Colon Carcinoma Metastatic in the Brain (tissue), 2 donors: ENCODE measurements around a stretch of chr17.

DNA sequence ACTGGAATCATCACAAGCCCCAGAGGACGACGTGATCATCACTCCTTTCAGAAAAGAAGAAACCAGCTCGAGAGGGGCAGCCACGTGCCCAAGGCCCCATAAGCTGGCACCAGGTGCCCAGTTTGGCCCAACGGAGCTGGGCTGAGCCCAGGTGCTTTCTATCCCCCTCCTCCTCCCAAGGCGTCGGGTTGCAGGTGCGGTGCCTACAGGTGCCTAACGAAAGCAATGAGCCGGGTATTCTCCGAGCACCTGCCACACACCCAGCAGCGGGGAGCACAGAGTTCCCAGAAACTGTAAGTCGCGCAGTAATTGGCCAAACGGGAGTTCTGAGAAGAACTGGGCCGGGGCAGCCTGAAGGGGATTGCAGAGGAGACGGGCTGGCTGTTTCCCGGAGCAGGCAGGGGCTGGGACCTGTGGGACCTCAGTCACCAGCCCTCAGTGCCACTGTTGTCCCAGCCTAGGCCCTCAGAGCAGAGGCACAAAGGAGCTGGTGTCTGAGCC lies 13.0 kb downstream of the RPH3AL start:
- PRO-cap, 2 experiments = no peak in any of the 2 experiments

DNA sequence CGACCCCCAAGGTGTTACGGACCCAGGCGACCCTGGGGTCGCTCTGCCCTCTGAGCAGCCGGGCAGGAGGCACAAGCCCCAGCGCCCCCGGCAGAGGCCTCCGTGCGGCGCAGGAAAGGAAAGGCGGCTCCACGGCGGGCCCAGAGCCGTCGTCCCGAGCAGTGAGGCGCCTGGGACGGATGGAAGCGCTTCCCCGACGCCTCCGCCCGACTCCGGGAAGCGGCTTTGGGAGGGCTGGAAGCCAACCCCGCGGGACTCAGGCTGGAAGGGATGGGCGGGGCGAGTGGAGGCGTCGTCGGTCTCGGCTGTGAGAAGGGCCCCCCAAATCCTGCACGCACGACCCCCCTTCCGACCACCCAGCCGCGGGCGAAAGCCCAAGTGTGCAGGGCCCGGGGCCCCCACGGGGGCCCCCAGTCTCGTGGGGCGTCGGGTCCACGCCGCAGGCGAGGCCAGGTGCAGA lies 24.8 kb upstream of the C17orf97 start:
- PRO-cap, 2 experiments = peak in 1 of 2 experiments; most common minus-strand start position 214 of the sequence (in 1)

DNA sequence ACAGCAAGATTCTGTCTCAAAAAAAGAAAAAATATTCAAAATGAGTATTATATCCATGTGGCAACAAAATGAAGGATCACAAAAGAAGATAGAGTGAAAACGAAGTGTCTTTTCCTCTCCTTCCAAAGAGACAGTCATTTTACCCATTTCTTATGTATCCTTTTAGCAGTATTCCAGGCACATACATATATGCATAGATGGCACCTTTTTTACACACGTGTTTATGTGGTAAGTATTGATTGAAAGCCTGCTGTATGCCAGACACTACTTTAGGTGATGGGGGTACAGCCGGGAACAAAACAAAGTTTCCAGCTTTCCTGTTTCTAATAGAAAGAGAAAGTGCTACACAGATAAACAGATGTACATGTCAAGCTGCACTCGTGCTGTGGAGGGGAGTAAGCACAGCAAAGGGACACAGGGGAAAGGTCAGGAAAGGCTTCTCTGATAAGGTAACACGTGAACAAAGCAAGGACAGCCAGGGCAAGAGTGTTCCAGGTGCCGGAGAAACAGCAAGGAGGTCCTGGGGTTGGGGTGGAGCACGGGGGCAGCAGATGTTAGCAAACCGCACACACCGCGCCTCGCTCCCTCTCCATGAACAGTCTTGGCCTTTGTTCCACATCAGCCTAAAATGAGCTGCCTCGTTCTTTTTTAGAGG lies 16.5 kb upstream of the C17orf97 start:
- PRO-cap, 2 experiments = no peak in any of the 2 experiments

DNA sequence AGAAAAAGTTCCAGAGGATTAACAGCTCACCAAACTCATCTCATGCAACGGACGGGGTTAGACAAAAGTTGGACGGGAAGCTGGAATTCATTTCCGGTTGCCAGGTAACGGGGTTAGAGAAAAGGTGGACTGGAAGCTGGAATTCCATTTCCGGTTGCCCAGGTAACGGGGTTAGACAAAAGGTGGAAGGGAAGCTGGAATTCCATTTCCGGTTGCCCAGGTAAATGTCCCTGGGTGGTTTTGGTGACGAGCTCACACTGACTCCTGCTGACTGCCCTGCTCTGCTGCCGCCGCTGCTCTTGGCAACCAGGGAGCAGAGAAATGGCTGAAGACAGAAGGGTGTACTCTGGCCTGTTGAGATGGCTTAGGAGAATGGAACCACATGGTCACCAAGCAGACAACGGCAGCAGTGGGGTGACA lies 112.8 kb downstream of the C17orf97 start:
- PRO-cap, 2 experiments = no peak in any of the 2 experiments

GRCh38 chr17:637400-638323 lies 77.0 kb downstream of the VPS53 start:
- PRO-cap, 2 experiments = no peak in any of the 2 experiments

DNA sequence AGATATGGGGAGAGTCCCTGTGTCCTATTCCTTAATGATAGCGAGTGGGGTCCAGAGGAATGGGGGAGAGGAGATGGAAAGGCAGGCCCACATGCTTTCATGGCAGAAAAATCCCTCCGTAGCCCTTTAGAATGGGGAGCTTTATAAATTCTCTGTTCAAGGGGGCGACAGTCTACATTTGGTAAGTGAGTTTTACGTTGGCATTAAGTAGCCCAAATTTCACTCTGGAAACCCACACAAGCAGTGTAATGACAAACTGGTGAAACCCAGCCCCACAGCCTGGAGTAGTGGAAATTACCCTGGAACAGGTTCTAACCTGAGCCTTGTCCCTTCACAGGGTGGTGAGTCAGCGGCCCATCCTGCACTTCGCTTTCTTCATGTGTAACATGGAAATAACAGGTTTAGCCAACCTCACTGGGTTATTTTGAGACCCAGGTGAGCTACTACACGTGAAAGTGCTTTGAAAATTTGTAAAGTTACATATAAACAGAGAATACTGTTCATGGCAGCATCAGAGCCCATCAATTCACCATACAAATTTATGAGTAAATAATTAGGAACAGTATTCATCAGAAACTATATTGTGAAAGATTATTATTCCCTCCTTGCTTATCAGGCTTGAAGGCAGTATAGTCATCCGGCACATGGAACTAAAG lies 3.5 kb upstream of the TLCD3A start:
- PRO-cap, 2 experiments = no peak in any of the 2 experiments

DNA sequence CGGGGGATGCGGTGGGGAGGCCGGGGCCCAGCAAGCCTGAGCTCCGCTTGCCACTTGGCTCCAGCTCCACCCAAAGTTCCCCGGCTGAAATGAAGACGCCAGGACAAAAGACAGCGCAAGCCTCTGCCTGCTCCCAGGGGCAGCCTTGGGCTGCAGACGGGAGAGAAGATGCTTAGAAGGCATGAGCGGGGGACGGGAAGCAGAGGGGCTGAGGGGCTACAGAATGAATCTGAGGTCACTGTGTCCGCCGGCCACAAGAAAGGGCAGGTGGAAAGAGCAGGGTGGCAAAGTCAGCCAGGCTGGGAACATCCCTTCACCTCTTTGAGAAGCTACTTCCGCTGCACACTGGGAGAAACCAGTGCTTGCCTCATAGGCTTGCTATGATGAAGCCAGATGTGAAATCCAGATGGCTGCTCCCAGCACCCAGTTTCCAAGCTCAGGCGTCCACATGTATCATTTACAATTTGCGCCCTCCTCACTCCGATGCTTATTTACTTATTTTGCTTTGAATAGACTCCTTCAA lies 69.1 kb downstream of the MRM3 start:
- PRO-cap, 2 experiments = no peak in any of the 2 experiments

- PRO-cap, 2 experiments = no peak in any of the 2 experiments
Measured at GRCh38 chr17:869514-870666, 87.7 kb downstream of the MRM3 start.

GRCh38 chr17:880074-881346 lies 98.4 kb downstream of the MRM3 start:
- PRO-cap, 2 experiments = no peak in any of the 2 experiments

GRCh38 chr17:890880-891523 lies 88.6 kb downstream of the NXN start:
- PRO-cap, 2 experiments = no peak in any of the 2 experiments

GRCh38 chr17:901867-902743 lies 77.5 kb downstream of the NXN start:
- PRO-cap, 2 experiments = no peak in any of the 2 experiments

- PRO-cap, 2 experiments = no peak in any of the 2 experiments
Measured at GRCh38 chr17:921533-921782, 58.1 kb downstream of the NXN start.

GRCh38 chr17:1000628-1001180 lies 3.8 kb downstream of the TIMM22 start:
- PRO-cap, 2 experiments = no peak in any of the 2 experiments

GRCh38 chr17:1029791-1030241 lies 32.9 kb downstream of the TIMM22 start:
- PRO-cap, 2 experiments = no peak in any of the 2 experiments

- PRO-cap, 2 experiments = no peak in any of the 2 experiments
Measured at GRCh38 chr17:1040143-1040577, 43.2 kb downstream of the TIMM22 start.

- PRO-cap, 2 experiments = no peak in any of the 2 experiments
Measured at GRCh38 chr17:1075207-1075603, 78.3 kb downstream of the TIMM22 start.

- PRO-cap, 2 experiments = no peak in any of the 2 experiments
Measured at GRCh38 chr17:1110581-1111222, 69.1 kb downstream of the ABR start.

DNA sequence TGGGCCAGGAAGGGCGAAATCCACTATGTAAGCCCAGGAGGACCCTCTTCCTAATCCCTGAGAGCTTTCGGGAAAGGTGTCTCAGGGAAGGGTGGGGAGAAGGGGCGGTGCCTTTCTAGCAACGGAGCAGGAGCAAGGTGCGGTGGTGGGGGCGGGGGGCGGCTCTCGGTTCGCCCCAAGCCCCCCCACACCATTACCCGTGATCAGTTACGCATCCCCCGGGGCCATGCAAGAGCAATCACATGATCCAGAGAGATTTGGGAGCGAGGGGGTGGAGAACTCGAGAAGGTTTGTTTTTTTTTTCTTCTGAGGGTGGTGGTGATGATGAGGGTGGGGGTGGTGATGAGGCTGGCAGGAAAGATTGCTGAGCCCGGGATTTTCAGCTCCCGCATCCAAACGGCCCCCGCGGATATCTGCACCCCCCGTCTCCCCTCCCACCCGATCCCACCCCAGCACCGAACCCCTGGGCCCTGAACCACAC lies 1.0 kb downstream of the ABR start:
- PRO-cap, 2 experiments = no peak in any of the 2 experiments

DNA sequence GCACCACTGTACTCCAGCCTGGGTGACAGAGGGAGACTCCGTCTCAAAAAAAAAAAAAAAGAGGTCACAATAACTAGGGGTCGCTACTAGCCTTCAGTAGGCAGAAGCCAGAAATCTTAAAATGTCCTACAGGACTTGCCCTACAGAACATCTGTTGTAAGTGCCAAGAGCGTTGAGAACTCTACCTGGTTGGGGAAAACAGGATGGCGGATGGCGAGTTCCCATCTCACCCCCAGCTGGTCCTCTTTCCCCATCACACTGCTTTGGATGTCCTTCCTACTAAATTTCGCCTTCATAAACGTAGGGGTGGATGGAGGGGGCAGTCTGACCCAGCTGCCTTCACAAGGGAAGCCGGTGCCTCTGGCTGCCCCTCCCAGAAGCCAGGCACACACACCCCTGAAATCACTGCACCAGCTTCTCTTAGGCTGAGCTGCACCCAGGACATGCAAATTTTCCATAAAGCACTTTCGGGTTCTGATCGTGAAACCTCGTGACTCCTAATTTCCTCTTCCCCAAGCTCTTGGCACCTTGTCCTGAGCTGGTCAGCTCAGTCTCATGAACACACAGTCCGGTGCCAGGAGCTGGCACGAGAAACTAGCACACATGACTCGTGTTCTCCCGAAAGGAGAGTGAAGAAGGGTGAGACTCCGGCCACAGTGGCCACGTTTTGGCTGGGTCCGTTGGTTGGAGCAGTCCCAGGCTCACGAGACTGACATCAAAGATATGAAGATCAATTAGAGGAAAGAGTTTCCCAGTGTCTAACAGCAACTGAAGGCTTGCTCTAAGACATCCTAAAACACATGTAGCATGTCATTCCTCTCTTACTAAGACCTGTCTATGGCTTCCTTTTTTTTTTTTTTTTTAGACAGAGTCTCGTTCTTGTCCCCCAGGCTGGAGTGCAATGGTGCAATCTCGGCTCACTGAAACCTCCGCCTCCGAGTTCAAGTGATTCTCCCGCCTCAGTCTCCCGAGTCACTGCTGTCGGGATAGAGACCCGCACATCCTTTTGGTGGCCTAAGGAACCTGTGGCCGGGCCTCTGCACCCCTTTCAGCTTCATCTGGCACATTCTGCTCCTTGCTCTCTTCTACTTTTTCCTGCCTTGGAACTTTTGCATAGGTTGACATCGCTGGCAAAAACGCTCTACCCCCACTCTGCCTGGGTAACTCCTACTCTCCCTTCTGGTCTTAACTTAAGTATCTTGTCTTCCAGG lies 9.1 kb upstream of the ABR start:
- PRO-cap, 2 experiments = no peak in any of the 2 experiments

- PRO-cap, 2 experiments = no peak in any of the 2 experiments
Measured at GRCh38 chr17:1380666-1381317, 19.2 kb downstream of the YWHAE start.